K562 (cell line): Measurements from ENCODE around the gene OOEP.

- RAMPAGE, long total RNA: no peak
- RRBS: no CpG with 5 or more reads among the region's 7 CpGs
PRO-cap:
- standard: no peak
- CoPRO, capped RNA only, 2 experiments: peak in 2 of 2 experiments; most common plus-strand start chr6:70399194 (in 2); most common minus-strand start chr6:70399007 (in 1)
- CoPRO, capped and uncapped RNA, 2 experiments: peak in 2 of 2 experiments; most common plus-strand start chr6:70399194 (in 2); most common minus-strand start chr6:70399007 (in 1)
- CoPRO, uncapped RNA only, 2 experiments: peak in 2 of 2 experiments; most common plus-strand start chr6:70399676 (in 2); most common minus-strand start chr6:70399252 (in 1)
CAGE:
- cytosol, long polyA plus RNA: no peak
- long polyA plus RNA: no peak
- nucleolus, long total RNA: no peak
- nucleus, long polyA plus RNA: no peak
These were observed 14.0 kb upstream of the FAM135A start for GRCh38 chr6:70398878-70400084.

GRCh38 chr6:70685349-70685749 lies 17.7 kb downstream of the SMAP1 start:
- RAMPAGE, long total RNA: no peak
- RRBS: no CpG with 5 or more reads among the region's 2 CpGs
PRO-cap:
- standard: no peak
- CoPRO, capped RNA only, 2 experiments: no peak in any of the 2 experiments
- CoPRO, capped and uncapped RNA, 2 experiments: no peak in any of the 2 experiments
- CoPRO, uncapped RNA only, 2 experiments: no peak in any of the 2 experiments
CAGE:
- cytosol, long polyA plus RNA: no peak
- long polyA plus RNA: no peak
- nucleolus, long total RNA: no peak
- nucleus, long polyA plus RNA: no peak

DNA sequence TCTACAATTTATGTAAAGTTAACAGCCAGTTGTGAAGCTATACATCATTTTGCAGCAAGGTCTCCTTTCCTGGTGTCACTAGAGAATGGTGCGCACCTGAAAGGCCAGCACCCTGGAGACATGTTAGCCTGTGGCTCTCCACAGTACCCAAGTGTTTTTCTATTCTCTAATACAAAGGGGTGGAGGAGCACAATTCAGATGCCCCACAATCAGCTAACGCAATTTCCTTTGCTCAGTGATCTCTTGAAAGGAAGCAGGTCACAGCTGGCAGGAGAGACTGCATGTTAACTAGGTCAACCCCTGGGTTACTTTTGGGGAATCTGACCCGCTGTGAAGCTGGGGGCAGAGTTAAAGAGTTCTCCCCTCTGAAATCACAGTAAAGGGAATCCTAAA lies 92.5 kb downstream of the B3GAT2 start:
- RAMPAGE, long total RNA: no peak
- RRBS: no CpG with 5 or more reads among the region's 3 CpGs
PRO-cap:
- standard: no peak
- CoPRO, capped RNA only, 2 experiments: no peak in any of the 2 experiments
- CoPRO, capped and uncapped RNA, 2 experiments: no peak in any of the 2 experiments
- CoPRO, uncapped RNA only, 2 experiments: peak in 1 of 2 experiments; most common plus-strand start position 146 of the sequence (in 1)
CAGE:
- cytosol, long polyA plus RNA: no peak
- long polyA plus RNA: no peak
- nucleolus, long total RNA: no peak
- nucleus, long polyA plus RNA: no peak

- RAMPAGE, long total RNA: no peak
- RRBS: no CpG with 5 or more reads among the region's 4 CpGs
PRO-cap:
- standard: no peak
- CoPRO, capped RNA only, 2 experiments: no peak in any of the 2 experiments
- CoPRO, capped and uncapped RNA, 2 experiments: no peak in any of the 2 experiments
- CoPRO, uncapped RNA only, 2 experiments: no peak in any of the 2 experiments
CAGE:
- cytosol, long polyA plus RNA: no peak
- long polyA plus RNA: no peak
- nucleolus, long total RNA: no peak
- nucleus, long polyA plus RNA: no peak
These were observed 1.2 kb downstream of the OGFRL1 start for GRCh38 chr6:71289865-71290074.

DNA sequence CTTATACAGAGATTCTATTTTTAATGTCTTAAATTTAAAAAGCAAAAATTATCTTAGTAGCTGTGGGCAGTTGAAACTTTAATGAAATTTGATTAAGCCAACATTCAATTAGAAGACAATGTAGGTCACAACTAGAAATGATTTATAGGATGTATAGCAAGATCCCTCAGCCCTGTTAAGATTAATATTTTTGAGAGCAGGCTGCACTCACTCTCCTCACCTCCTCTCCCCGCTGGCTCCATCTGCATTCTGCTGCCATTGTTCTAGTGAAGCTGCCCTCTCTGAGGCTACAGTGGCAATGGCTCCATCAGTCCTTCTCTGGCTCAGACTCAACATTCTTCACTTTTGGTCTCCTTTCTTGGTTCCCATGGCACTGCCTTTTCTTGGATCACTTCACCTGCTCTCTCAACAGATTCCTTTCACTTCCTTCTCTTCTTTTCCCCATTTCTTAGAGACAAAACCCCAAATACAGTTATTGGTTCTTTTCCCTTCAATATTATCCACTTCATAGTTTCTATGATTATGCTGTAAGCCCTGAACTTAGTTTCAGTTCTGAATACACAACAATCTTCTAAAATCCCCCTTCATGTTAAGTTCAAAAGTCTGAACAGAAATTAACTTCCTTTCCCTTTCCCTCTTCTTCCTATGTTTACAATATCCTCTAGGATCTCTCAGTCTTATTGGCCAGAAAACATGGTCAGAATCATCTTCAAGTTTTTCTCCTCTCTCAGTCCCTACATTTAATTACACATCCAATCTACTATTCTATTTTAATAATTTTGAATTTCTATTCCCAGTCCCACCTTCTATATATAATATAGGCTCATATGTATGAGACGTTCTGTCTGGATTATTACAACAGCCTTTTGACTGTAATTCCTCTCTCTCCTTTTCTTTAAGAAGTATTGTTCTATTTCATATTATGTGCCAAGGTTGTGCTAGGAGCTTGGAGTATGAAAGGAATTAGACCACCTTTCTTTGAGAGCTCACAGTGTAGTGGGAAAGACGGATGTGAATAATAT lies 57.7 kb downstream of the OGFRL1 start:
- RAMPAGE, long total RNA: no peak
- RRBS: no CpG with 5 or more reads among the region's 3 CpGs
PRO-cap:
- standard: no peak
- CoPRO, capped RNA only, 2 experiments: no peak in any of the 2 experiments
- CoPRO, capped and uncapped RNA, 2 experiments: no peak in any of the 2 experiments
- CoPRO, uncapped RNA only, 2 experiments: no peak in any of the 2 experiments
CAGE:
- cytosol, long polyA plus RNA: no peak
- long polyA plus RNA: no peak
- nucleolus, long total RNA: no peak
- nucleus, long polyA plus RNA: no peak

GRCh38 chr6:71473767-71474458 lies 185.3 kb downstream of the OGFRL1 start:
- RAMPAGE, long total RNA: no peak
- RRBS: no CpG with 5 or more reads among the region's 4 CpGs
PRO-cap:
- standard: no peak
- CoPRO, capped RNA only, 2 experiments: no peak in any of the 2 experiments
- CoPRO, capped and uncapped RNA, 2 experiments: no peak in any of the 2 experiments
- CoPRO, uncapped RNA only, 2 experiments: no peak in any of the 2 experiments
CAGE:
- cytosol, long polyA plus RNA: no peak
- long polyA plus RNA: no peak
- nucleolus, long total RNA: no peak
- nucleus, long polyA plus RNA: no peak

DNA sequence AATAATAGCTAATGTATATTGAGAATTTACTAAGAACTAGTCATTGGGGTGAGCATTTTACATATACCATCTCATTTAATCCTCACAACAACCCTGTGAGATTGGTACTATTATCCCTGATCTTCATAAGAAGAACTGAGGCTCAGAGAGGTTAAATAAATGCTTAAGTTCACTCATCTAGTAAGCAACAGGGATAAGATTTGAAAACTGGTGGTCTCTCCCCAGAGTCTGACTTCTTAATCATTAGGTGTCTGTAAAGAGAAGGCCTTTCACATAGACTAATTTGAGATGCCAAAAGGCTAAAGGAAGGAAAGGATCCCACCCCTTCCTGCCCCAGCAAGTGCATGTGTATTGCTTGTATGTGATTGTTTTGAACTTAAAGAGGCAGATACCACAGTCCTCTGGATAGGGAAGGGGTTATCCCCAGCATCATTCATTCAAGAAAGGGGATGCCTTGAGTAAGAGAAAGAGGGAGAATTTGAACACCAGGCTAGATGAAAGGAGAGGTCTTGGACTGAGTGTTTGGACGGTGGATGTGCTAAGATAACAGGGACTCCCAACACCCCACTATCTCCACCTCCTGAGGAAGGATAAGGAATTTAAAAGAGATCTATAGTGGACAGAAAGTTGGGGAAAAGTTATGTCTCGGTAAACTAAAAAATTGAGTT lies 192.0 kb downstream of the OGFRL1 start:
- RAMPAGE, long total RNA: no peak
- RRBS: no CpG with 5 or more reads among the region's 2 CpGs
PRO-cap:
- standard: no peak
- CoPRO, capped RNA only, 2 experiments: no peak in any of the 2 experiments
- CoPRO, capped and uncapped RNA, 2 experiments: no peak in any of the 2 experiments
- CoPRO, uncapped RNA only, 2 experiments: no peak in any of the 2 experiments
CAGE:
- cytosol, long polyA plus RNA: no peak
- long polyA plus RNA: no peak
- nucleolus, long total RNA: no peak
- nucleus, long polyA plus RNA: no peak

DNA sequence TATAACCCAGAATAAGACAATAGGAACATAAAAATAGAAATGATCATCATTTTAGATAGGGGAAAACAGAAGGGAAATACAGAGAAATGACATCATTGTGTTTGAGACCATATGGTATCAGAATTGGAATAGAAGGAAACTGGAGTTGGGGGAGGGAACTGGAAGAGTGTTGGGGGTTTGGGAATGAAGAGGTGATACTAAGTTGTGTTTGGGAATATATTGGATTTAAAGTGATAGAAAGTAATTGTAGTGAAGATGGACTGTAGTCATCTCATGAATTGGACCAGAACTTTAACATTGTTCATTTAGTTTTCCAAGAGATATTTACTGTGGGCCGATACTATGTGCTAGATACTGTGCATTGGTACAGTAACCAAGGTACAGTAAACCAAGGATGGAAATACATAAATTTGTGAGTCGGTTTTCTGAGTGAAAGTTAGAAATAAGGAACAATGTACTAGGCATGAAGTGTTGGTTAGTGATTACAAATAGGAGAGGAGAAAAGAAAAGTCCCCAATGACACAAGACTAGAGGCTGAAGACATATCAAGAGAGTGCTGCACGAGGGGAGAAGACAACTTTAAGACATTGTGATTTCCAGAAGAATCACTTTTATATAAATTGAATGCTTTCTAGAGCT lies 32.3 kb downstream of the KCNQ5 start:
- RAMPAGE, long total RNA: no peak
- RRBS: no CpG with 5 or more reads among the region's 3 CpGs
PRO-cap:
- standard: no peak
- CoPRO, capped RNA only, 2 experiments: no peak in any of the 2 experiments
- CoPRO, capped and uncapped RNA, 2 experiments: no peak in any of the 2 experiments
- CoPRO, uncapped RNA only, 2 experiments: no peak in any of the 2 experiments
CAGE:
- cytosol, long polyA plus RNA: no peak
- long polyA plus RNA: no peak
- nucleolus, long total RNA: no peak
- nucleus, long polyA plus RNA: no peak

- RAMPAGE, long total RNA: no peak
- RRBS: 92% methylated on average over 19 of the region's 42 CpGs
PRO-cap:
- standard: no peak
- CoPRO, capped RNA only, 2 experiments: no peak in any of the 2 experiments
- CoPRO, capped and uncapped RNA, 2 experiments: no peak in any of the 2 experiments
- CoPRO, uncapped RNA only, 2 experiments: no peak in any of the 2 experiments
CAGE:
- cytosol, long polyA plus RNA: no peak
- long polyA plus RNA: no peak
- nucleolus, long total RNA: no peak
- nucleus, long polyA plus RNA: no peak
These were observed at the start of gene OOEP for GRCh38 chr6:73369465-73370079. Gene OOEP, minus strand, starts transcription at chr6:73369897.

GRCh38 chr6:73517703-73518138 lies 3.1 kb downstream of the EEF1A1 start:
- RAMPAGE, long total RNA: no peak
- RRBS: no CpG with 5 or more reads among the region's 4 CpGs
PRO-cap:
- standard: no peak
- CoPRO, capped RNA only, 2 experiments: no peak in any of the 2 experiments
- CoPRO, capped and uncapped RNA, 2 experiments: no peak in any of the 2 experiments
- CoPRO, uncapped RNA only, 2 experiments: peak in 2 of 2 experiments; most common plus-strand start chr6:73517805 (in 1); most common minus-strand start chr6:73518007 (in 1)
CAGE:
- cytosol, long polyA plus RNA: no peak
- long polyA plus RNA: no peak
- nucleolus, long total RNA: no peak
- nucleus, long polyA plus RNA: start-site peak on the minus strand at chr6:73517961-73518033, 192 and 155 reads in 2 replicates

- RAMPAGE, long total RNA: no peak
- RRBS: no CpG with 5 or more reads among the region's 3 CpGs
PRO-cap:
- standard: no peak
- CoPRO, capped RNA only, 2 experiments: no peak in any of the 2 experiments
- CoPRO, capped and uncapped RNA, 2 experiments: no peak in any of the 2 experiments
- CoPRO, uncapped RNA only, 2 experiments: no peak in any of the 2 experiments
CAGE:
- cytosol, long polyA plus RNA: no peak
- long polyA plus RNA: no peak
- nucleolus, long total RNA: no peak
- nucleus, long polyA plus RNA: no peak
These were observed 902 bp upstream of the CD109 start for GRCh38 chr6:73695145-73695456.

DNA sequence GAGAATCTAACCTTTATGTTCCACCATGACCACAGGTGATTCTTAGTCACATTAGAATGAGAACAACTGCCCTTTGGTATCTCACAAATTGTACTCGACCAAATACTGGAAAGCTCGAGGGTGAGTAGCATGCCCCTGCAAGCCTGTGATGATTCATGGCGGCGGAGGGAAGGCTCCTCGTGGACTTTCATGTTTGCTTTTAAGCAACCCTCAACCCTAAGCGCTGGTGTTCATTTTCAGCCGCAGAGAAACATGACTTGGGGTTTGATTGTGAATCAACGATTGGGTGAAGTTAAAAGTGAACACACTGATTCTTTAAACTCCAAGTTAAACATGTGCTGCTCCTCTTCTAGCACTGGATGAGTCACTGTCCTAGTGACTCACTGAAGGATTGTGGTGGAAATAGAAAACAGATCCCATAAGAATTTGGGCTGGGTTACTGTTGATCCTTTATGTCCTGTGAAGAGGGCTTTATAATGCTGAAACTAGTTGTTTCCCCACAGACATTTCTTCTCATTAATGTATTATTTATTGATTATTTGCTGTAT lies 8.3 kb downstream of the CD109 start:
- RAMPAGE, long total RNA: no peak
- RRBS: no CpG with 5 or more reads among the region's 8 CpGs
PRO-cap:
- standard: no peak
- CoPRO, capped RNA only, 2 experiments: no peak in any of the 2 experiments
- CoPRO, capped and uncapped RNA, 2 experiments: no peak in any of the 2 experiments
- CoPRO, uncapped RNA only, 2 experiments: no peak in any of the 2 experiments
CAGE:
- cytosol, long polyA plus RNA: no peak
- long polyA plus RNA: no peak
- nucleolus, long total RNA: no peak
- nucleus, long polyA plus RNA: no peak

DNA sequence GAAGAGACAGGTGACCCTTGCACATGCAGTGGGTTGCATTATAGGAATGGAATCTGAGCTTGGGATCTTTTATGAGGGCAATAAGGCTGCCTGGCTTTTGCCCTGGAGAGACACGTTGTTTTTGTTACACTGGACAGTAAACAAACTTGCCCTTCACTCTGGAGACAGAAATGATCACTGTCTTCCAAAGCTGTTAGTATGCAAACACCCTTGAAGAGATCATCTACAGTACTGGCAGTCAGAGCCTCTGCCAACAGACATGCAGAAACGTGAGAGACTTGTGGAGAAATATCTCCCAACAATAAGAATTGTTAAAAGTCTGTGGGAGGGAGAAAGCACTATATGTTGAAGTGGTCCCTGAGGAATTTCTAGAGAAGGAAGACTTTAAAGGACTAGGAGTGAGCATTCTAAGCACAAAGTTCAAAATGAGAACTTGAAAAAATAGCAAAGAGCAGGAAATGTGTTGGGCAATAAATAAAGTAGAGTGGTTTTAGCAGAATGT lies 6.2 kb upstream of the COL12A1 start:
- RAMPAGE, long total RNA: no peak
- RRBS: no CpG with 5 or more reads among the region's 2 CpGs
PRO-cap:
- standard: no peak
- CoPRO, capped RNA only, 2 experiments: no peak in any of the 2 experiments
- CoPRO, capped and uncapped RNA, 2 experiments: no peak in any of the 2 experiments
- CoPRO, uncapped RNA only, 2 experiments: no peak in any of the 2 experiments
CAGE:
- cytosol, long polyA plus RNA: no peak
- long polyA plus RNA: no peak
- nucleolus, long total RNA: no peak
- nucleus, long polyA plus RNA: no peak

DNA sequence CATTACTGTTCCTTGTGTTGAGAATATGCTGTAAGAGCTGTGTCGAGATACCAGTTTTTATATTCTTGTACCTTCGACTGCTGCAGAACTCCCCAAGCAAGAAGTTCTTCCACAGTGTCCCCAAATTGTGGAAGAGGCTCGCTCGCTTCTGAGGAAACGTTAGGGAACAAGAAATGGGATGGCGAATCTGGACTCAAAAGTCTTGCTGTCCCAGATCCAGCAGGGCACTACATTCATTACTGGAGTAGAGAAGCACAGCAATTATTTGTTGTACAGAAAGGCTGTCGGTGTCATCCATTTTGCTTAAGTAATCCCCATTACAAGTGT lies 625 bp upstream of the COX7A2 start:
- RAMPAGE, long total RNA: no peak
- RRBS: no CpG with 5 or more reads among the region's 7 CpGs
PRO-cap:
- standard: no peak
- CoPRO, capped RNA only, 2 experiments: no peak in any of the 2 experiments
- CoPRO, capped and uncapped RNA, 2 experiments: no peak in any of the 2 experiments
- CoPRO, uncapped RNA only, 2 experiments: no peak in any of the 2 experiments
CAGE:
- cytosol, long polyA plus RNA: no peak
- long polyA plus RNA: no peak
- nucleolus, long total RNA: no peak
- nucleus, long polyA plus RNA: no peak

GRCh38 chr6:75349574-75350026 lies 65.0 kb upstream of the TMEM30A start:
- RAMPAGE, long total RNA: no peak
- RRBS: no CpG with 5 or more reads among the region's 19 CpGs
PRO-cap:
- standard: no peak
- CoPRO, capped RNA only, 2 experiments: no peak in any of the 2 experiments
- CoPRO, capped and uncapped RNA, 2 experiments: no peak in any of the 2 experiments
- CoPRO, uncapped RNA only, 2 experiments: no peak in any of the 2 experiments
CAGE:
- cytosol, long polyA plus RNA: no peak
- long polyA plus RNA: no peak
- nucleolus, long total RNA: no peak
- nucleus, long polyA plus RNA: no peak

- RAMPAGE, long total RNA: no peak
- RRBS: no CpG with 5 or more reads among the region's 3 CpGs
PRO-cap:
- standard: no peak
- CoPRO, capped RNA only, 2 experiments: no peak in any of the 2 experiments
- CoPRO, capped and uncapped RNA, 2 experiments: no peak in any of the 2 experiments
- CoPRO, uncapped RNA only, 2 experiments: no peak in any of the 2 experiments
CAGE:
- cytosol, long polyA plus RNA: no peak
- long polyA plus RNA: no peak
- nucleolus, long total RNA: no peak
- nucleus, long polyA plus RNA: no peak
These were observed 91.3 kb downstream of the FILIP1 start for GRCh38 chr6:75402207-75402828.

DNA sequence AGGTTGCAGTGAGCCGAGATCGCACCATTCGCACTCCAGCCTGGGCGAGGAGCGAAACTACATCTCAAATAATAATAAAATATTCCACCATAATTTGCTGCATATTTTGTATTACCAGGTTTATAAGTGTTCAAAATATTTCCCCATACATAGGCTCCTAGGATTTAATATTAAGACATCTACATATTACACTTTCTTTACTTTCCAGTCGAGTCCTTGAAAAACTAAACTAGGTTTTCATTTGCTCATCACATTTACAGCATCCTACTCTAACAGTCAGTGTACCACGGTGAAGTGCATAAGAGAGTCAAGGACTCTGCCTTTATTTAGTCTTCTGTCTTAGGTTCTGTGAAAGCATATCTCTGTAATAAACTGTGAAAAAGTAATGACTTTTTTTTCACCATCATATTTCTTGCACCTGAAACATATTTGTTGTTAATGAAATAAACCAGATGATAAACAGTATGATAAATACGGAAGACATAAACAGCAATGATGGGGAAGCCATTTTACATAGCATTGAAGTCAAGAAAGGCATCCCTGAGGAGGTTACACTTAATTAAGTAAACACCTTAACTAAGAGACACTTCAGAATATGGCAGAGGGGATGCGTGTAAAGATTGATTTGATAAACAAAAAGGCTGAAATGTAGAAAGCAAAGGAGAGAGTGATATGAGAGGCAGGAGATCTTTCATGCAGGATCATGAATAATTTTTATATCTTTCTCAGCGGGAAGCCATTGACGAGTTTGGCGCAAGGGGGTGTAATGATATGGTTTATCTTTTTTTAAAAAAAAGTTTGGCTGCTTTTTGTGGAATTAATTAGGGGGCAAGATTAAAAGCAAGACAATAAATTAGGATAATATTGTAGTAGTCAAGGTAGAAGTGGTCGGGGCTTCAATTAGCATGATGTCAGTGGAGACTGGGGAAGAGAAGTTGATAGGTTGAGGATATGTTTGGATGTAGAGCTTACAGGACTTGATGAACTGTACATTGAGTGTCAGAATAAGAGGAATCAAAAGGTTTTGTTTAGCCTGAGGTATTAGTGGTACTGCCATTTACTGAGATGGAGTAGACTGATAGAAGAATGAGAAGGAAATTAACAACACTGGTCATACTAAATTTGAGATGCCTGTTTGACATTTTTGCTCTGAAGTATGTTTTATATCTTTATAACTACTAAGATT lies 3.7 kb downstream of the SENP6 start:
- RAMPAGE, long total RNA: no peak
- RRBS: no CpG with 5 or more reads among the region's 13 CpGs
PRO-cap:
- standard: no peak
- CoPRO, capped RNA only, 2 experiments: no peak in any of the 2 experiments
- CoPRO, capped and uncapped RNA, 2 experiments: no peak in any of the 2 experiments
- CoPRO, uncapped RNA only, 2 experiments: no peak in any of the 2 experiments
CAGE:
- cytosol, long polyA plus RNA: no peak
- long polyA plus RNA: no peak
- nucleolus, long total RNA: no peak
- nucleus, long polyA plus RNA: no peak

- RAMPAGE, long total RNA: no peak
- RRBS: no CpG with 5 or more reads among the region's 3 CpGs
PRO-cap:
- standard: no peak
- CoPRO, capped RNA only, 2 experiments: no peak in any of the 2 experiments
- CoPRO, capped and uncapped RNA, 2 experiments: no peak in any of the 2 experiments
- CoPRO, uncapped RNA only, 2 experiments: no peak in any of the 2 experiments
CAGE:
- cytosol, long polyA plus RNA: no peak
- long polyA plus RNA: no peak
- nucleolus, long total RNA: no peak
- nucleus, long polyA plus RNA: no peak
These were observed 42.1 kb downstream of the SENP6 start for GRCh38 chr6:75643720-75644329.